ENCODE measurements around a stretch of chr5.

GRCh38 chr5:81602462-81603340 is 148.2 kb downstream of the SSBP2 start:
- RAMPAGE, long total RNA, result no peak
- RRBS, result no CpG with 5 or more reads among the region's 4 CpGs
PRO-cap:
- standard, result no peak
- CoPRO, capped RNA only, 2 experiments, result no peak in any of the 2 experiments
- CoPRO, capped and uncapped RNA, 2 experiments, result no peak in any of the 2 experiments
- CoPRO, uncapped RNA only, 2 experiments, result peak in 1 of 2 experiments; most common minus-strand start chr5:81603221 (in 1)
CAGE:
- cytosol, long polyA plus RNA, result no peak
- long polyA plus RNA, result no peak
- nucleolus, long total RNA, result no peak
- nucleus, long polyA plus RNA, result no peak

- RAMPAGE, long total RNA, result no peak
- RRBS, result no CpG with 5 or more reads among the region's 3 CpGs
PRO-cap:
- standard, result no peak
- CoPRO, capped RNA only, 2 experiments, result no peak in any of the 2 experiments
- CoPRO, capped and uncapped RNA, 2 experiments, result no peak in any of the 2 experiments
- CoPRO, uncapped RNA only, 2 experiments, result no peak in any of the 2 experiments
CAGE:
- cytosol, long polyA plus RNA, result no peak
- long polyA plus RNA, result no peak
- nucleolus, long total RNA, result no peak
- nucleus, long polyA plus RNA, result no peak
These were observed 51.4 kb downstream of the SSBP2 start for GRCh38 chr5:81699591-81699895.

DNA sequence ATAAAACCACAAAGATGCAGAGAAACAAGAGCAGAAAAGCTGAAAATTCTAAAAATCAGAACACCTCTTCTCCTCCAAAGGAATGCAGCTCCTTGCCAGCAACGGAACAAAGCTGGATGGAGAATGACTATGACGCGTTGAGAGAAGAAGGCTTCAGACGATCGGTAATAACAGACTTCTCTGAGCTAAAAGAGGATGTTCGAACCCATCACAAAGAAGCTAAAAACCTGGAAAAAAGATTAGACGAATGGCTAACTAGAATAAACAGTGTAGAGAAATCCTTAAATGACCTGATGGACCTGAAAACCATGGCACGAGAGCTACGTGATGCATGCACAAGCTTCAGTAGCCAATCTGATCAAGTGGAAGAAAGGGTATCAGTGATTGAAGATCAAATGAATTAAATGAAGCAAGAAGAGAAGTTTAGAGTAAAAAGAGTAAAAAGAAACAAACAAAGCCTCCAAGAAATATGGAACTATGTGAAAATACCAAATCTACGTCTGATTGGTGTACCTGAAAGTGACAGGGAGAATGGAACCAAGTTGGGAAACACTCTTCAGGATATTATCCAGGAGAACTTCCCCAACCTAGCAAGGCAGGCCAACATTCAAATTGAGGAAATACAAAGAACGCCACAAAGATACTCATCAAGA is 112.2 kb downstream of the ATG10 start:
- RAMPAGE, long total RNA, result no peak
- RRBS, result no CpG with 5 or more reads among the region's 11 CpGs
PRO-cap:
- standard, result no peak
- CoPRO, capped RNA only, 2 experiments, result no peak in any of the 2 experiments
- CoPRO, capped and uncapped RNA, 2 experiments, result no peak in any of the 2 experiments
- CoPRO, uncapped RNA only, 2 experiments, result no peak in any of the 2 experiments
CAGE:
- cytosol, long polyA plus RNA, result no peak
- long polyA plus RNA, result no peak
- nucleolus, long total RNA, result no peak
- nucleus, long polyA plus RNA, result no peak

DNA sequence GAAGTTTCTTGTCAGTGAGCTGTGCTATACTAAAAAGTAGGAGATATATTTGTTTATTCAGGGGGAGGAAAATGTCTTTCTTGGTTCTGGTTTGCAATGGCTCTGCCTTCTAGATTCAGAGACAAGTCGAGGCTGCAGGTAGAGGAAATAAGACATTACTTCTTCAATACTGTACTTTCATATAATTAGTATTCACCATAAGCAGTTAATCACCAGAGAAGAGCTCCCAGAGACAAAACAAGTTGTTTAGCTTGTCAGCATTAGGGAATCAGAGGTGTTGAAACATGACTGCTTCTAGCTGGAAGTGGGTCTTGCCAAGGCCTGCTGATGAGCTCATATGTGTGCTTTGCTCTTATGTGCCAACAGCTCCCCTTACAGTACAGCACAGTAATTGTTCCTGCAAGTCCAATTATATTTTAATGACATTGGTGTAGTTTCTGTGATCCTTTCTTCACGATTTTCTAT is 112.4 kb downstream of the RPS23 start:
- RAMPAGE, long total RNA, result no peak
- RRBS, result no CpG with 5 or more reads among the region's 2 CpGs
PRO-cap:
- standard, result no peak
- CoPRO, capped RNA only, 2 experiments, result no peak in any of the 2 experiments
- CoPRO, capped and uncapped RNA, 2 experiments, result no peak in any of the 2 experiments
- CoPRO, uncapped RNA only, 2 experiments, result no peak in any of the 2 experiments
CAGE:
- cytosol, long polyA plus RNA, result no peak
- long polyA plus RNA, result no peak
- nucleolus, long total RNA, result no peak
- nucleus, long polyA plus RNA, result no peak

DNA sequence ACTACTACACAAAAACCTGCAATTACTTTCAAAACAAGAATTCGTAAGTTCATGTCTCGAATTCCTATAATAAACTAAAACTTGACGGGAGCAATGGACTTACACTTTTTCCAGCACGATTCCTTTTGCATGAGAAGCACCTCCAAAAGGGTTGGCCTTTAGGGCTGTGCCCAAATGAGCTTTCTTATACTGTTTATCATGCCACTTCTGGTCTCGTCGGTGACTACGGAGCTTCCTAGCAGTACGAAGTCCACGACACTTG is 633 bp downstream of the RPS23 start:
- RAMPAGE, long total RNA, result no peak
- RRBS, result no CpG with 5 or more reads among the region's 9 CpGs
PRO-cap:
- standard, result no peak
- CoPRO, capped RNA only, 2 experiments, result no peak in any of the 2 experiments
- CoPRO, capped and uncapped RNA, 2 experiments, result no peak in any of the 2 experiments
- CoPRO, uncapped RNA only, 2 experiments, result no peak in any of the 2 experiments
CAGE:
- cytosol, long polyA plus RNA, result no peak
- long polyA plus RNA, result no peak
- nucleolus, long total RNA, result no peak
- nucleus, long polyA plus RNA, result no peak

DNA sequence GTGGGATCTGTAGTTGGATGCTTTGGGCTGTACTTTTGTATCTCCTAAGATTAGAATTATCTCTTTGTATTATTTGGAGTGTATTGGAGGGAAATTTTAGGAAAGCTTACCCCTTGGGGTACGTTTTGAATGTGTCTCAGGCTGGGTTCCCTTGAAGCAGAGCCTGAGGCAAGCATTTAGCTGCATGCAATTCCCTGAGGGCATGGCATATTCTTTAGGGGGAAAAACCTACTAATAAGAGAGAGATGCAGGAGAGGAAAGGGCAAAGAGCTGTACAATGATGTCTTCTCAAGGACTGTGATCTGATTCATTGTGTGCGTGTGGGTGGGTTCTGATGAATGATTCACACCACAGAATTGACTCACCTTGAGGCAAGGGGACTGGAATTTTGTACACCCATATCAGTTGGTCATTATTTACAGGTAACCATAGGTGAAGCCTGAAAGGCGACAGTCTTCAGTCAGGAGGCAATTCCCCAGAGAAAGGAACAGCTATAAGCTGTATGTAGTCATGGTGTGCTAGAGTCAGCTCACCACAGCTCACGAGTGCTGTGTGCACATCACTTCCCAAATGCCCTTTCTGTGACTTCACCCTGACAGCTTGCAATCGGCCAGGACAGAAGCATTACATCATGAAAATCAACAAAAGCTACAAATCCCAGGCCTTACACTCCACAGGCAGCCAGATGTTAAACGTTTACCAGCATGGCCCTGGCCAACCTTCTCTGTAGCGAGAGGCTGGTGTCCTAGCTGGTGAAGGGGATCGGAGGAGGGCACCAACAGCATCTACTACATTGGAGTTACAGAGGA is 87.6 kb upstream of the RPS23 start:
- RAMPAGE, long total RNA, result no peak
- RRBS, result no CpG with 5 or more reads among the region's 8 CpGs
PRO-cap:
- standard, result no peak
- CoPRO, capped RNA only, 2 experiments, result no peak in any of the 2 experiments
- CoPRO, capped and uncapped RNA, 2 experiments, result no peak in any of the 2 experiments
- CoPRO, uncapped RNA only, 2 experiments, result no peak in any of the 2 experiments
CAGE:
- cytosol, long polyA plus RNA, result no peak
- long polyA plus RNA, result no peak
- nucleolus, long total RNA, result no peak
- nucleus, long polyA plus RNA, result no peak

DNA sequence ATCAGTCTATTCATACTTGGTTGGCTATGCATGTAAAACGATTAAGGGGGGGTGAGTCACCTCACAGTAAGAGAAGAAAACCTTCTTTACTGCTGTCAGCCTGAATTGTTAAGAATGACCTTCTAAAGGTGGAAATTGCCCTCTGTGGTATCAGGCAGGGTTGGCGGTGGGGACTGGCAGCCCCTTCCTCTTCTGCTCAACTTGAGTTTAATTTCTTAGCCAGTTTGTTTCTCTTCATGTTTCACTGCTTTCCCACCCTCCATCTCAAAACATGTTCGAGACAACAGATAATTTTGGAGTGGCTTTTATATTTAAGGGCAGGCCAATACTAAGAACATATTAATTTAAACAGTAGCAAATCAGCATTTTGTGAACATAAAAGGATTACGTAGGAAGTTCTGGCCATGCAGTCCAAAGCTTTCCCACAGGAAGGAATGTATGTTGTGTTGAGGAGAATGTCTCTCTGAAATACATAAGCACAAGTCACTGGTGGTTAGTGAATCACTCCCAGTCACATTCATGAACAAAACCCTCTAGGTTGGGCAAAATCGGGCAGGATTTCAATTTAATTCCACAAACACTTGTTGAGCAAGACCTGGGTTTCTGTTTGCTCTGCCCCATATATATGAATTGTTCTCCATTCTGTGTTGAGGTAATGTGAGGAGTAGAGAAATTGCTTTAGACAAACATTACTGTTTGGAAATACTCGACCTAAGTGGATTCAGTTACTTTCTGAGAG is 127.3 kb upstream of the RPS23 start:
- RAMPAGE, long total RNA, result no peak
- RRBS, result no CpG with 5 or more reads among the region's 6 CpGs
PRO-cap:
- standard, result no peak
- CoPRO, capped RNA only, 2 experiments, result no peak in any of the 2 experiments
- CoPRO, capped and uncapped RNA, 2 experiments, result no peak in any of the 2 experiments
- CoPRO, uncapped RNA only, 2 experiments, result no peak in any of the 2 experiments
CAGE:
- cytosol, long polyA plus RNA, result no peak
- long polyA plus RNA, result no peak
- nucleolus, long total RNA, result no peak
- nucleus, long polyA plus RNA, result no peak

- RAMPAGE, long total RNA, result no peak
- RRBS, result no CpG with 5 or more reads among the region's 13 CpGs
PRO-cap:
- standard, result no peak
- CoPRO, capped RNA only, 2 experiments, result no peak in any of the 2 experiments
- CoPRO, capped and uncapped RNA, 2 experiments, result no peak in any of the 2 experiments
- CoPRO, uncapped RNA only, 2 experiments, result no peak in any of the 2 experiments
CAGE:
- cytosol, long polyA plus RNA, result no peak
- long polyA plus RNA, result no peak
- nucleolus, long total RNA, result no peak
- nucleus, long polyA plus RNA, result no peak
These were observed 128.1 kb upstream of the RPS23 start for GRCh38 chr5:82406130-82406735.

GRCh38 chr5:82426698-82427102 is 148.5 kb upstream of the RPS23 start:
- RAMPAGE, long total RNA, result no peak
- RRBS, result no CpG with 5 or more reads among the region's 3 CpGs
PRO-cap:
- standard, result no peak
- CoPRO, capped RNA only, 2 experiments, result no peak in any of the 2 experiments
- CoPRO, capped and uncapped RNA, 2 experiments, result no peak in any of the 2 experiments
- CoPRO, uncapped RNA only, 2 experiments, result no peak in any of the 2 experiments
CAGE:
- cytosol, long polyA plus RNA, result no peak
- long polyA plus RNA, result no peak
- nucleolus, long total RNA, result no peak
- nucleus, long polyA plus RNA, result no peak

GRCh38 chr5:83508649-83509264 is 37.2 kb downstream of the VCAN start:
- RAMPAGE, long total RNA, result no peak
- RRBS, result no CpG with 5 or more reads among the region's 3 CpGs
PRO-cap:
- standard, result no peak
- CoPRO, capped RNA only, 2 experiments, result no peak in any of the 2 experiments
- CoPRO, capped and uncapped RNA, 2 experiments, result no peak in any of the 2 experiments
- CoPRO, uncapped RNA only, 2 experiments, result no peak in any of the 2 experiments
CAGE:
- cytosol, long polyA plus RNA, result no peak
- long polyA plus RNA, result no peak
- nucleolus, long total RNA, result no peak
- nucleus, long polyA plus RNA, result no peak

- RAMPAGE, long total RNA, result no peak
- RRBS, result no CpG with 5 or more reads among the region's 8 CpGs
PRO-cap:
- standard, result no peak
- CoPRO, capped RNA only, 2 experiments, result no peak in any of the 2 experiments
- CoPRO, capped and uncapped RNA, 2 experiments, result no peak in any of the 2 experiments
- CoPRO, uncapped RNA only, 2 experiments, result no peak in any of the 2 experiments
CAGE:
- cytosol, long polyA plus RNA, result no peak
- long polyA plus RNA, result no peak
- nucleolus, long total RNA, result no peak
- nucleus, long polyA plus RNA, result no peak
These were observed 81.8 kb downstream of the VCAN start for GRCh38 chr5:83553340-83553692.

GRCh38 chr5:84385261-84385785 is 643 bp upstream of the EDIL3 start:
- RAMPAGE, long total RNA, result no peak
- RRBS, result no CpG with 5 or more reads among the region's 6 CpGs
PRO-cap:
- standard, result no peak
- CoPRO, capped RNA only, 2 experiments, result no peak in any of the 2 experiments
- CoPRO, capped and uncapped RNA, 2 experiments, result no peak in any of the 2 experiments
- CoPRO, uncapped RNA only, 2 experiments, result no peak in any of the 2 experiments
CAGE:
- cytosol, long polyA plus RNA, result no peak
- long polyA plus RNA, result no peak
- nucleolus, long total RNA, result no peak
- nucleus, long polyA plus RNA, result no peak

- RAMPAGE, long total RNA, result no peak
- RRBS, result no CpG with 5 or more reads among the region's 1 CpG
PRO-cap:
- standard, result no peak
- CoPRO, capped RNA only, 2 experiments, result no peak in any of the 2 experiments
- CoPRO, capped and uncapped RNA, 2 experiments, result no peak in any of the 2 experiments
- CoPRO, uncapped RNA only, 2 experiments, result no peak in any of the 2 experiments
CAGE:
- cytosol, long polyA plus RNA, result no peak
- long polyA plus RNA, result no peak
- nucleolus, long total RNA, result no peak
- nucleus, long polyA plus RNA, result no peak
These were observed 70.2 kb downstream of the RASA1 start for GRCh38 chr5:87337830-87338258.

GRCh38 chr5:87411046-87411451 is 1.7 kb downstream of the CCNH start:
- RAMPAGE, long total RNA, result no peak
- RRBS, result no CpG with 5 or more reads among the region's 3 CpGs
PRO-cap:
- standard, result no peak
- CoPRO, capped RNA only, 2 experiments, result no peak in any of the 2 experiments
- CoPRO, capped and uncapped RNA, 2 experiments, result no peak in any of the 2 experiments
- CoPRO, uncapped RNA only, 2 experiments, result no peak in any of the 2 experiments
CAGE:
- cytosol, long polyA plus RNA, result no peak
- long polyA plus RNA, result no peak
- nucleolus, long total RNA, result no peak
- nucleus, long polyA plus RNA, result no peak

GRCh38 chr5:88666737-88667214 is 216.2 kb downstream of the MEF2C start:
- RAMPAGE, long total RNA, result no peak
- RRBS, result no CpG with 5 or more reads among the region's 16 CpGs
PRO-cap:
- standard, result no peak
- CoPRO, capped RNA only, 2 experiments, result no peak in any of the 2 experiments
- CoPRO, capped and uncapped RNA, 2 experiments, result no peak in any of the 2 experiments
- CoPRO, uncapped RNA only, 2 experiments, result no peak in any of the 2 experiments
CAGE:
- cytosol, long polyA plus RNA, result no peak
- long polyA plus RNA, result no peak
- nucleolus, long total RNA, result no peak
- nucleus, long polyA plus RNA, result no peak

DNA sequence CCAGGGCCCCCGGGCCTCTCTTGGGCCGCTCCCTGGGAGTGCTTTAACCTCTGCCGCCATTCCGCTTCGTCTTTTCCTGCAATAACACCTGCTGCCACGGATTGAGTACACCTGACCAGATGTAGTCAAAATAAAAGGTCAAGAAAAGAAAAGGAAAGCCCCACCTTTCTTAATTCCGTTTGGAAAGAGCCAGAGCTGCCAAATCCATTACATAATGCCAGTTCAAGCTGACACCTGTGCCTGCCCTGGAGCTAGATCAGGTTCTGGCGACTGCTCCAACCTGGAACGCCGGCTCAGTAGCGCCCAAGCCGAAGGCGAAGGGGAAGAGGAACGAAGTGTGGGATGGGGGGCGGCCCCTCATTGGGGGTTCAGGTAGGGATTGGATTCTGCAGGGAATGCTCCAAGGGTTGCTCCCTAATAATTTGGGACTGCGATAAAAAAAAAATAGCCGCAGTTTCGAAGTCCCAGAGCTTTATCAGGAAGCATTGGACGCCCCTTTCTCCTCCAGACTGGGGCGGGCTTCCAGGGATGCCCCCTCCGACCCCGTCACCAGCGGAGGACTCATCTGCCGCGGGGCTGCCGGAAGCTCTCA is 193.8 kb downstream of the MEF2C start:
- RAMPAGE, long total RNA, result no peak
- RRBS, result no CpG with 5 or more reads among the region's 26 CpGs
PRO-cap:
- standard, result no peak
- CoPRO, capped RNA only, 2 experiments, result no peak in any of the 2 experiments
- CoPRO, capped and uncapped RNA, 2 experiments, result no peak in any of the 2 experiments
- CoPRO, uncapped RNA only, 2 experiments, result no peak in any of the 2 experiments
CAGE:
- cytosol, long polyA plus RNA, result no peak
- long polyA plus RNA, result no peak
- nucleolus, long total RNA, result no peak
- nucleus, long polyA plus RNA, result no peak

DNA sequence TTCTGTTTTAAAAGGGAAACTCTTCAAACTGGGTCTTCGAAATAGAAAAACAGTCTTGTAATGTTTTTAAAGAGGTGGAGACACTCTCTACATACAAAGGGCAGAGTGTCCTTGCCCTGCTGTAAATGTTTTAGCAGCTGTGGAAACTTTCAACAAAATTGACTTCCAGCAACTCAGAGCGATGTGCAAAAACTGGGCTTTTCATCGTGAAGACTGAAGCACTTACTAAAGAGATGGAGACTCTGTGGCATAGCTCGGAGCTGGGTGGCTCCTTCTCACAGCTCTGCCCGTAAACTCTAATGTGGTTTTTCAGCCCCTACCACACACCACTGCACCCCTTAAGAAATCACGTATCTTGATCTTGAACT is 124.5 kb downstream of the MEF2C start:
- RAMPAGE, long total RNA, result no peak
- RRBS, result no CpG with 5 or more reads among the region's 6 CpGs
PRO-cap:
- standard, result no peak
- CoPRO, capped RNA only, 2 experiments, result no peak in any of the 2 experiments
- CoPRO, capped and uncapped RNA, 2 experiments, result no peak in any of the 2 experiments
- CoPRO, uncapped RNA only, 2 experiments, result no peak in any of the 2 experiments
CAGE:
- cytosol, long polyA plus RNA, result no peak
- long polyA plus RNA, result no peak
- nucleolus, long total RNA, result no peak
- nucleus, long polyA plus RNA, result no peak

DNA sequence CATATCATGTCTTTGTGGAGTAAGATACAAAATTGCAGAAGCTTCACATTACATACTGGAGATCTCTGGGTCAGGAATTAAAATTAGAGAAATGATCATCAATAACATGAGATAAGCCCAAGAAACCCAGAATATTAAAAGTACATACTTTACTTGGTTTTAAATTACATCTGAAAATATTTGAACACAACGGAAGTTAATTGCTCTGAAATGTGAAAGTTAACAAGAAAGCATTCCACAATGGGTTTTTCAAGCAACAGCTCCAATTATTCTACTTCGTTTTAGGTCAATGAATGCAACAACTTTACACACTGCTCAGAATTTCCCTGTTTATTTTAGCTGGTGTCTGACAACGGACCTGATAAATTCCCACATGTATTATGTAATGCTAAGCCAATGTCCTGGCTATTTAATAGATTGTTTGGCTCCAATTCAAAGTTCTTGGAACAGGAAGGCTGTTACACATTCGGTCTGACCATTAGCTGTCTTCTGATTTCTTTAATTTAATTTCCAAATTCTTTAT is 58.2 kb downstream of the MEF2C start:
- RAMPAGE, long total RNA, result no peak
- RRBS, result no CpG with 5 or more reads among the region's 4 CpGs
PRO-cap:
- standard, result no peak
- CoPRO, capped RNA only, 2 experiments, result no peak in any of the 2 experiments
- CoPRO, capped and uncapped RNA, 2 experiments, result no peak in any of the 2 experiments
- CoPRO, uncapped RNA only, 2 experiments, result no peak in any of the 2 experiments
CAGE:
- cytosol, long polyA plus RNA, result no peak
- long polyA plus RNA, result no peak
- nucleolus, long total RNA, result no peak
- nucleus, long polyA plus RNA, result no peak

GRCh38 chr5:88890270-88891015 is 7.5 kb upstream of the MEF2C start:
- RAMPAGE, long total RNA, result no peak
- RRBS, result no CpG with 5 or more reads among the region's 6 CpGs
PRO-cap:
- standard, result no peak
- CoPRO, capped RNA only, 2 experiments, result no peak in any of the 2 experiments
- CoPRO, capped and uncapped RNA, 2 experiments, result no peak in any of the 2 experiments
- CoPRO, uncapped RNA only, 2 experiments, result no peak in any of the 2 experiments
CAGE:
- cytosol, long polyA plus RNA, result no peak
- long polyA plus RNA, result no peak
- nucleolus, long total RNA, result no peak
- nucleus, long polyA plus RNA, result no peak

All from K562 (cell line).